GM12891 (cell line): ENCODE results near the gene AQP4.

- RRBS: no CpG with 5 or more reads among the region's 13 CpGs
Measured at GRCh38 chr18:23584131-23585007, 1.9 kb downstream of the NPC1 start.

DNA sequence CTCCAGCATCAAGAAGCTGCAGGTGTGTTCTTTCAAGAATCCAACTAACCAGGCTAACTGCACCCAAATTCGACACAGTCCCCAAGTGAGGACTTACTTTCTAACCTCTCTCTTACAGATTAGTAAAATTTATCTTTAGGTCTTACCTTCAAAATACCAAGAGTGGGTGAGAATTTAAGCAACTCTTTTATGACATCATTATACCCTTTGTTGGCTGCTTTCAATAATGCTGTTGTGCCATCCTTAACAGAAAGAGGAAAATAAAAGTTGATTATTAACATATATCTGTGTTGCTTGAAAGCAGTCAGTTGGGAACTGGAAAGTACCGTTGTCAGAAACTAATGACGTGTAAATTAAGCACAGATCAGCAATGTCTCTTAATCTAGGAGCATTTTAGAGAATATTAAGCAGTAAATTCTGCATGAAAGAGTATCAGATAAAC, 31.3 kb upstream of the NPC1 start:
- RRBS: no CpG with 5 or more reads among the region's 3 CpGs

DNA sequence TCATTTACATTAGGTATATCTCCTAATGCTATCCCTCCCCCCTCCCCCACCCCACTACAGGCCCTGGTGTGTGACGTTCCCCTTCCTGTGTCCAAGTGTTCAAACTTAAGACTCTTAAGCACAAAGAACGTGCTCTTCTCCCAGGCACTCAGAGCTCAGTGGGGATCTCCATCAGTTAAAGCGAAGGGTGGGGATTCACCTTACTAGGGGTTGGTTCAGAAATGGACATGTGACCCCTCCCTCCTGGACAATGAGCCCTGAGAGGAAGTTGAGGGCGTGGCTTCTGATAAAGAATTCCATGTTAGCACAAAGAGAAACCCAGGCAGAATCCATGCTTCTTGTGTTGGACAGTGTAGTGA, 78.2 kb upstream of the TTC39C start:
- RRBS: no CpG with 5 or more reads among the region's 4 CpGs

GRCh38 chr18:23992516-23993034, 22.0 kb upstream of the TTC39C start:
- RRBS: no CpG with 5 or more reads among the region's 4 CpGs

GRCh38 chr18:24019688-24020473, 5.3 kb downstream of the TTC39C start:
- RRBS: no CpG with 5 or more reads among the region's 5 CpGs

DNA sequence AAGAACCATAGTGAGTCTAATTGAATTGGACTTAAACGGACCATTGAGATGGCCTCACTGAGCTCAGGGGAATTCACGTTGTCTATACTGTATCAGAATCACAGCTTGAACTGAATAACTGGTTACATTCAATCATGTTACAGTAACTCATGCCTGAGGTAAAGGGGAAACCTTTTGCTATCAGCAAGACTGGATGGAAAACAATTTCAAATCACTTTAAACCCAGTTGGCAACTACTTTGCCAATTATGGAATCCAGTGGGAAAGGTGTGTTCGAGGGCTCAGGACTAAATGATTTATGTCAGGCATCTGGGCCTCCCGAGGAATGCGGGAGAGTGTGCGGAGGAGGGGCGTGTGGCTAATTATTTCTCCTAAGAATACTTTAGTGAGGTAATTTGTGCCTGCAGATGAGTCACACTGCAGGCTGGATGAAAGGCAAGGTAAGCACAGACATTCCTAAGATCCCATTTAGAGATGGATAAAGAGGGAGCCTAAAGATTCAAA, 100.1 kb downstream of the HRH4 start:
- RRBS: no CpG with 5 or more reads among the region's 7 CpGs

- RRBS: no CpG with 5 or more reads among the region's 33 CpGs
Measured at GRCh38 chr18:24716181-24716901, 255.9 kb downstream of the HRH4 start.

GRCh38 chr18:25298936-25299516, 52.9 kb downstream of the ZNF521 start:
- RRBS: no CpG with 5 or more reads among the region's 5 CpGs

DNA sequence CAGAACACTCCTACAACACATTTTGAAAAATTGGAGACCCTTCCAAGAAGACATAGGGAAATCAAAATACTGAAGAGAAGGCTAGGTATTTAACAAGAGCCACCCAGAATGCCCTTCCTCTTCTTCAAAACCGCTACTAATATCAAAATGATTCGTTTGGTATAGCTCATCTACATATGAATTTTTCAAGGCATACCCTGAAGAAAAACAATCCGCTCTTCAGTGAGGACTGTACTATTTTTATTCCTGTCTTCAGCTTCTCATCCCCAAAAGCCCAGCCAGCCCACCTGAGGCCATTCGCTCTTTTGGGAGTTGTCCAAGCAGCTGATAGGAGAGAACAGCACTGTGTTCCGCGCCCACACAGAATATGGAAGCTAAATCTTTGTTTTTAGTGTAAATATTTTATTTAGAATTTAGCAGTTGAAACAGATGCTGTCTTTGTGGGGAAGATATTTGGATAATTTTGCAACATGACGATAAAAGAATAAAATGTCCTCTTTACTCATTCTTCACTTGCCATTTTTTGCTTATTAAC, 3.6 kb downstream of the ZNF521 start:
- RRBS: no CpG with 5 or more reads among the region's 7 CpGs

DNA sequence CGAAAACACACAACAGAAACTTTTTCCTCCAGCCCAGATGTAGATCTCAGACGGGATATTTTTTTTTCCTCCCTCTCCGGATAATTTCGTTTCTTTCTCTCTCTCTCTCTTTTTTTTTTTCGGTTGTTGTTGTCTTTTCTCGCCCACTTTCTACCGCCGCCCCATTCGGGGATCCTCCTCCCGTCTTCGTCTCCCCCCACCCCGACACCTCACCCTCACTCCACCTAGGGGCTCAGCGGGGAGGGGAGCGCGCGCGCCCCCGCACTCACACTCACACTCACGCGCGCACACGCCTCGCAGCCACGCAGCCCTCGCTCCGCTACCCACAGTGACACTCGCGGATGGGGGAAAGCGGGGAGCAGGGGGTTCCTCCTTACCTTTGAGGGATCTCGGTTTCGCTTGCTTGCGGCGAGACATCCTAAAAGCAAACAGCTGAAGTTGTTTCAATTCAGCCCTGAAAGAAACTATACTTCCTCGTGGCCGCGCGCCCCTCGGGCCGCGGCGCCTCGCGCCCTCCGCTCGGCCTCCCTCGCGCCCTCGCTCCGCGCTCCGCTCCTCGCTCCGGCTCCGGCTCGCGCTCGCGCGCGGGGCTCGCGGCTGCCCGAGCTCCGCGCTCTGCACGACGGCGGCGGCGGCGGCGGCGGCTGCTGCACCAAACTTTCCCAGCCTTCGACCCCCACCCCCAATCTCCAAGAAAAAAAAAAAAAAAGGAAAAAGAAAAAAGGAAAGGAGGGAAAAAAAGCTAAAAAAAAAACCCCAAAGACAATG, 1.3 kb downstream of the ZNF521 start:
- RRBS: no CpG with 5 or more reads among the region's 74 CpGs

- RRBS: no CpG with 5 or more reads among the region's 7 CpGs
Measured at GRCh38 chr18:26655262-26655644, 106.9 kb upstream of the KCTD1 start.

- RRBS: 6% methylated on average over 2 of the region's 6 CpGs
Measured at GRCh38 chr18:26702023-26702472, 153.7 kb upstream of the KCTD1 start.

- RRBS: no CpG with 5 or more reads among the region's 5 CpGs
Measured at GRCh38 chr18:26745136-26745641, 120.3 kb downstream of the AQP4 start.

DNA sequence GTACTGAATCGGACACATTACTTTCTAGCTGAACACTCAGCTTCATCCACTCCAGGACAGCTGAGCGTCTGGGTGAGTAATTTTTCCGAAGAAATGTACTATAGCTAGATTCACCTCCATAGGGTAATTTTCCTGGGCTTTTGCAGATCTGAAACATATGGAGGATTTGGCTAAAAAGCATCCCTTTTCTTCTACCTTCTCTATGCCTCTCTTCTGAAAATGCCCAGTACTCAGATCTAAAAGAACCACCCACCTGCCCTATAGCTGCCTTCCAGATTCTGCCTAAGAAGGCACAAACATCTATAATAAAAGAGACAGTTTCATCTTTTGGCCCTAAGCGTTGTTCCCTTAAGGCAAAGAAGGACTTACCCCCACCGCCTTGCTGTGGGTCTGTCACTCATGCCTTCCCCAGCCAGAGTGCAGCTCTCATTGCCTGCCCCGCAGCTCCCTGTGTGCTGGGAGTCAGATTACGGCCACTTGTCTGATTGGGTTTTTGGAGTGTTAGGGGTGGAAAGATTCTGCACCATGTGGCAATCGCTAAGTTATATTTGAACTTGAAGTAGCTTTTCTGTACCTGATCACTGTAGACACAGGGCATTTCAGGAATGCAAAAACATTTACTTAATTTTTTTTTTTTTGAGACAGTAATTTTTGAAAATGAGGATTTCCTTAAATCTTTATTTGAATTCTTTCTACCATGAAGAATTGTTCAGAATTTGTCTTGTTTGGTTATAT, at the start of gene AQP4:
Gene AQP4 (minus strand): TSS at position 419 of the 735 bp plus-strand sequence.
- RRBS: no CpG with 5 or more reads among the region's 8 CpGs

GRCh38 chr18:27057970-27058334, 127.2 kb downstream of the CHST9 start:
- RRBS: no CpG with 5 or more reads among the region's 2 CpGs

- RRBS: no CpG with 5 or more reads among the region's 2 CpGs
Measured at GRCh38 chr18:27120943-27121390, 64.1 kb downstream of the CHST9 start.

DNA sequence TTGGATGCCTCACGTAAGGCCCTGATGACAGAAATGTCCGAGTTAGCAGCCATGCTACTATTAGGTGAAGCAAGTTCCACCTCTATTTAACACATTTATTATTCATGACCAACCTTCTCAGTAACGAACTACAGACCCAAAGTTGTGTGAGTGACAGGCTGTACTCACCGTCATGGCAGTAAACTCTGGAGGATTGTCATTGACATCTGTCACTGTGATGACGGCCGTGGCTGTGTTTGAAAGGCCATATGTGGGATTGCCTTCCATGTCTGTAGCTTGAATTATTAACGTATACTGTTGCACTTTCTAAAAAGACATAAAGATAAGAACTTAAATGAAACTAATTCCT, 183.6 kb downstream of the CDH2 start:
- RRBS: no CpG with 5 or more reads among the region's 7 CpGs

GRCh38 chr18:28112009-28112692, 64.8 kb downstream of the CDH2 start:
- RRBS: no CpG with 5 or more reads among the region's 6 CpGs

- RRBS: no CpG with 5 or more reads among the region's 3 CpGs
Measured at GRCh38 chr18:29594424-29594798, 1417.5 kb upstream of the CDH2 start.

DNA sequence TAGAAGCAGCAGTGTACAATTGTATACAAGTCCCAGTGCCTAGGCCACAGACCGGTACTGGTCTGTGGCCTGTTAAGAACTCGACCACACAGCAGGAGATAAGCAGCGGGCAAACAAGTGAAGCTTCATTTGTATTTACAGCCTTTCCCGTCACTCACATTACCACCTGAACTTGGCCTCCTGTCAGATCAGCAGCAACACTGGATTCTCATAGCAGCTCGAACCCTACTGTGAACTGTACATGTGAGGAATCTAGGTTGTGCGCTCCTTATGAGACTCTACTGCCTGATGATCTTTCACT, 60.8 kb upstream of the DSC1 start:
- RRBS: no CpG with 5 or more reads among the region's 6 CpGs